SP-49 (cell line): ENCODE measurements around the gene CLSTN2.

DNA sequence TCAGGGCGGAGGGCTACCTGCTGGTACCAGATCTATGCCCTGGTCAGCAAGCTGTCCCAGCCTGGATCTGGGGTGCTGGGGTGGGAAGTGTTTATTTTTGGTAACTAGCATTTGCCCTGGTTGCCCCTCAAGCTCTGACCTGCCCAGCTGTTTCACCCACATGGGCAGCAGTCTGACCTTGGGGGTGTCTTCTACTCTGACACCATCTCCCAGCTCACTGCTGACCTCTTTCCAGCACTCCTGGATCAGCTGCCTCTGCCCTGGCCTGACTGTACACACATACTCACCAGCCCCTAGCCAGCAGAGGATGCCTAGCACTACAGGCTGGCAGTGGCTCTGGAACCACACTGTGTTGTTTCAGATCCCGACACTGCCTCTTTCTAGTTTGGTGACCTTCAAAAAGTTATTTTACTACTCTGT lies 16.3 kb downstream of the MRAS start:
- PRO-cap: no peak

GRCh38 chr3:138724369-138724873 lies 110.3 kb downstream of the PIK3CB start:
- PRO-cap: no peak

DNA sequence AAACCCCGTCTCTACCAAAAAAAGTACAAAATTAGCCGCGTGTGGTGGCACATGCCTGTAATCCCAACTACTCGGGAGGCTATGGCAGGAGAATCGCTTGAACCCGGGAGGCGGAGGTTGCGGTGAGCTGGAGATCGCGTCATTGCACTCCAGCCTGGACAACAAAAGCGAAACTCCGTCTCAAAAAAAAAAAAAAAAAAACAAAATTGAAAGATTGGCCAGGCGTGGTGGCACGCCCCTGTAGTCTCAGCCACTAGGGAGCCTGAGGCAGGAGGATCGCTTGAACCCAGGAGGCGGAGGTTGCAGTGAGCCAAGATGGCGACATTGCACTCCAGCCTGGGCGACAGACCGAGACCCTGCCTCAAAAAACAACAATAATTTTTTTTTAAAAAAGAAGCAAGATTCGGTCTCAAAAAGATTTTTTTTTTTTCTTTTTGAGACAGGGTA lies 2.1 kb downstream of the PIK3CB start:
- PRO-cap: no peak

- PRO-cap: no peak
Measured at GRCh38 chr3:138845031-138845550, 10.4 kb upstream of the PIK3CB start.

DNA sequence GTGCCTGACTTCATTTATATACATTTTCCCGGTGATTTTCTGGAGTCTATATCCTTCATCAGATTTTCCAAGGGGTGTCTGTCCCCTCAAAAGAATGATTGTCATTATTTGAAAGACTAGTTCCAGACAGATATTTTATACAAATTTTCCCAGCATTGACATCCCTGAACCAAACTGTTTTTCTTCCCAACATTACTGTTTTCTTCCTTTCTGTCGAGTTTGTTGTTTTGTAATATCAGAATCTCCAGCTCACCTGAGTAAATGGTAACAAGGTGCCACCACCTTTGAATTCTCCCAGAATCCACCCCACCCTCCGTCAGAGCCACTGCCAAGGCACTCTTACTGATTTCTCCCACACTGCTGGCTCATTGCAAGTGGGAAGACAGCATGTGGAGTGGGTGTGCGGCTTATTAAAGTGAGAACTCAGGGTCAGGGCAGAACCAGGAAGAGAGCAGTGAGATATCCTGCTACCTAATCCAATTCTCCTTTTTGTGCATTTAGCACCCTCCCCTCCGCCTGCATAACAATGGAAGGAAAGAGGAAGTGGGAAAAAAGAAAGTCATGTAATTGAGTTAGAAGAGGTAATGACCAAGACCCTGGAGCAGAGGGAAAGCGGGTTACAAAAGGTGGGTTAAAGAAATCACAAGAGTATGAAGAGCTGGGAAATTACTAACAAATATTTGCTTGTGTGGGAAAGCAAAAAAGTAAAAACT lies 27.7 kb upstream of the PIK3CB start:
- PRO-cap: no peak

GRCh38 chr3:138944757-138945829 lies 1.8 kb downstream of the FOXL2 start:
- PRO-cap: no peak

GRCh38 chr3:138947535-138948252 lies 677 bp downstream of the FOXL2NB start:
- PRO-cap: no peak

DNA sequence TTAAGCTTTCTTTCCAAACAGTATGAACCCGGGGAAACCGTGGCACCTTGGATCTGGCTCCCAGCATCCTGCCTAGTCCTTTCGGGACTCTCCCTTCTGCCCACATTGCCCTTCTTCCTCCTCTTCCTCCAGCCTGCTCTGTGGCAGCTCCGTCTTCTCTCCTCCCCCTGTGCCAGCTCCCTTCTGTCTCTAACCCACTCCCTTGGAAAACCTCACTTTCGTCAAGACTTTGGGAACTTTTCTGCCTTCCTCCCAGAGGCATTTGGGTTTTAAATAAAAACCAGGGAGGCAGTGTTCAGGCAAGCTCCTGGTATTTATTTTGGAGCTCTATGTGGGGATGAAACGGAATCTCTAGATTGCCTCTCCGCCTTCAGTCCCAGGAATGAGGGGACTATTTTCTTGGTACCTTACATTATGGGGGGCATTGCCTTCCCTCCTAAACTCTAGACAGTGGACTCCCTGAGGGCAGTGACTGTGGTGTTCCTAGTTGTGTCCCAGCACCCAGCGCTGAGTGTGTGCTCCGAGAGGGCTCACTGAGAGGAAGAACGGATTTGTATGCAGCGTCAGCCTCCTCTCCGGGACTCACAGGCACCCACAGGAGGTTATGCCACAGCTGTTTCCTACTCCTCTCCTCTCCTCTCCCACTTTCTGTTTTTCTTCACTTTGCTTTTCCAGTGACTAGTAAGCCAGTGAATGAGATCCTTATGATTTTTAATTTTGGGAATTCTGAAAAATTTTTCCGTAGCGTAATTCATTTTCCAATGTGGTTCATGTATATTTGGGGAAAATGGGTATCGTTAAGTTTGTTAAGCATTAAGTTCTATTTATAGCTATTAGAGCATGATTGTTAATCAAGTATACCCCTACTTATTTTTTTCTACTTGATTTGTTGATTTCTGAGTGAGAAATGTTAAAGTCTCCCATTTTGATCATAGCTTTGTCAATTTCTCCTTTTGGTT lies 105.2 kb upstream of the MRPS22 start:
- PRO-cap: no peak

GRCh38 chr3:139491268-139491721 lies 15.0 kb upstream of the RBP2 start:
- PRO-cap: no peak

- PRO-cap: no peak
Measured at GRCh38 chr3:139533536-139534506, 5.7 kb downstream of the RBP1 start.

GRCh38 chr3:139934812-139935851 lies at the start of gene CLSTN2:
Gene CLSTN2 (plus strand): TSS chr3:139935185.
- PRO-cap: no peak

GRCh38 chr3:139936545-139936917 lies 1.5 kb downstream of the CLSTN2 start:
- PRO-cap: no peak

DNA sequence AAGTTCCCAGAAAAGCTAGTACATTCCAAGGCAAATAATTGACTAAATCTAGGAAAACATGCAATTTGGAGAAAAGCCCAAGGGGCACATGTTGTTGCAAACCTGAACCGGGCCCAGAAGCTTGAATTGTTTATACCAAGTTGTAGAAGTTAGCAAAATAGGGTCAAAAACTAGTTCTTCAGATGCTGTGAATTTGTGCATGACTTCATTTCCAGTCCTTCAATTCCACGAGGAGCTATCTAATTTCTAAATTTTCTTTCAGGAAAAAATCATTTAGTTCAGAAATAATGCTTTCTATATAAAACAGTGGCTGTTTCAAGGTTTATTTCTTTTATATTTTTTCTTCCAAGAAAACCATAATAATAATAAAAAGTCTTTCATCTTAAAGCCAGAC lies 31.1 kb downstream of the TRIM42 start:
- PRO-cap: no peak

DNA sequence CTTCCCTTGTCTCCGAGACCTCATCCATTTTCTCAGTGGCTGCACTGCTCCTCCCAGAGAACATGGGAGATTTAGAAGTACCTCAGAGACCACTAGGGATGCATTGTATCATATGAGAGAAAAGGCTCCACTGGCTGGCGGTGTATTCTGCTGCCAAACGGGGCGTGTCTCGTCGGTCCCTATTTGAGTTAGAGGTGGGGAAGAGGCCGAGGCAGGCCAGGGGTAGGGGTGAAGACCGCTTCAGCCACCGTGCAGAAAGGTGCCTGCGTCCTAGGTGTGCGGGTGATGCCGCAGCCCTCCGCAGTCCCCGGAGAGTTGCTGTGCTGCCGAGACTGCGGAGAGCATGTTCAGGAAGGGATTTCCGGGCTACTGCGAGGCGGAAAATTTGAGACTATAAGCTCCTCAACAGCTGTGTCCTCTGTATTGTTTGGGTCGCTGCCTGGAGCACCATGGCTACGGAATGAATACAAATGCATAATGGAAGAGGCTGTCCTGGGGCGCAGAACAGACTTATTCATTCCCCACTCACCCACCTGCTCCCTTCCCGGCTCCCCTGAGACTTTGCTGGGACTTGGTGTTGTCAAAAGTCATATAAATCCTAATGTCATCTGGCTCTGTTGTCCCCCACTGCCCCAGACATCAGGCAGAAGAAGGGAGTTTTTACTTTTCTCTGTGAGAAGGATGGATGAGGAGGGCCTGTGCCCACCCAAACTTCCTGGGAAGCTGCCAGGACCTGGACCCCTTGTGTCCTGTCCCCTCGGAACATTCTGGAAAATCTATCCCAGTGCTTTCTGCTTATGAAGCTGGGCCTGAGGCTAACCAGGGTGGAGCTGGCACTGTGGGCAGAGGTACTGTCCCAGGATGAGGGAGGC lies 44.0 kb downstream of the SPSB4 start:
- PRO-cap: no peak

- PRO-cap: no peak
Measured at GRCh38 chr3:141274809-141275472, 43.3 kb downstream of the PXYLP1 start.

GRCh38 chr3:141291535-141291994 lies 59.9 kb downstream of the PXYLP1 start:
- PRO-cap: no peak

GRCh38 chr3:141292067-141292923 lies 60.7 kb downstream of the PXYLP1 start:
- PRO-cap: no peak

DNA sequence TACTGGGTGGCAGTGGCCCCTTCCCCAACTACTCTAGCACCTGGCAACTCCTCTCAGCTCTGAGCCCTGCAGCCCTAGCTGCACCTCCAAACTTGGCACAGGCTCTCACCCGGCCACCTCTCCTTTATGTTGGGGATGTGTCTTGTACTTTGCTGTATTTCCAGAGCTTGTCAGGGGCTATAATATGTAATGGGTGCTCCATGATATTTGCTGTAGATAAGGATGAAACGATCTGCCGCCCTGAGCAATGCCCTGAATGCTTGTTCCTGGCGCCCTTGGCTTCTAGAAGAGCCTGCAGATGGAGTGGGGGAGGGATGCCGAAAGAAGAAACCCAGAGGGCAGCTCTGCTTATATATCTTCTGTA lies 35.9 kb upstream of the ZBTB38 start:
- PRO-cap: no peak

DNA sequence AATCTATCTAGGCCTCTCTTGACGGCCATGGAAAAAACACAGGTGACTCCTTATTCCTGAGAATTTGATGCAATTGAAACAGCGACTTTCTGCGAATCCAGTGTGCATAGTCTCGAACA lies 33.4 kb downstream of the ZBTB38 start:
- PRO-cap: no peak

DNA sequence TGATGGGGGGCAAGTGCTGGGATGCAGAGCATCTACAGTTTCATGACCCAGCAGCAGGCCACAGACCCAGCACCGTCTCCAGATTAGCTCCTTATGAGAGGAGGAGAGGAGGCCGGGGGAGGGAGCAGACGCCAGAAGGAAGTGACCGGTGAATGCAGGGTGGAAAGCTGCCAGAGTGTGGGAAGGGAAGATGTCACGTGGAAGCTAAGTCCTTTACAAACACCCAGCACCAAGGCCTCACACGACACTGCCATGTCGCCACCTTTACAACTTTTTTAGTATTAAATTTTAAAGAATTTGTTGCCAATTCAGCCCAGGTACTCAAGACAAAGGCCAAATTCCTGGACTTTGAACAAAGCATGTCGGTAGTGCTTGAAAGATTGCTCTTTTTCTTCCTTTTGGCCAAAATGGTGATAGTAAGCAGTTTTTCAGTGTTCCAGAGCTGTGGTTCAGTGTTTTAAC lies 58.1 kb downstream of the ZBTB38 start:
- PRO-cap: no peak